Daoy (cell line): ENCODE measurements around the genes AMHR2 and HOXC5.

- RAMPAGE, long total RNA = no peak
Measured at GRCh38 chr12:53218393-53219279, 11.6 kb upstream of the ITGB7 start.

DNA sequence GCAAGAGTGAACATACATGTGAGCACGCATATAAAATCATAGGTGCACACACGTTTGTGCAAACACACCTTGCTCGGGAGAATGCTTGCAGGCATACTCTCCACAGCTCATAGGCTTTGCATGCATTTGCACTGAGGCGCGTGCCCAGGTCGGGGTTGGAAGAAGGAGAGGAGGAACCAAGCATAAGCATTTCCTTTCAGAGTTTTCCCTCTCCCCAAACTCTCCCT, 11.5 kb downstream of the RARG start:
- RAMPAGE, long total RNA = no peak

DNA sequence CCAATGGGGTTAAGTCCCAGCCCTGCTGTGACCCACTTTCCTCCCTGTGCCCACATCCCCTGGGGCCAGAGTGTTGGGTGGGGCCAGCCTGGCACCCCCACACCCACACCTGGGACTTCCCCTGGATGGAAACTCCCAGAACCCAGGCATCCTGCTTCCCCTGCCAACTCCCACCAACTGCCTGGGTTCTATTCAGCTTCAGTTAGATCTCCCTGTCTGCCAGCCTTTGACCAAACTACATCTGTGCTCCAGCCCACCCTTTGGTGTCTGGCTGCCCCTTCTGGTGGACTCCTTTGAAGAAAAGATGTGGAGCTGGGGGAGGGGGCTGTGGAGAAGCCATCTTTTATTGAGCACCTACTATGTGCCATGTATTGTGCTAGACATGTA, 4.6 kb upstream of the RARG start:
- RAMPAGE, long total RNA = no peak

DNA sequence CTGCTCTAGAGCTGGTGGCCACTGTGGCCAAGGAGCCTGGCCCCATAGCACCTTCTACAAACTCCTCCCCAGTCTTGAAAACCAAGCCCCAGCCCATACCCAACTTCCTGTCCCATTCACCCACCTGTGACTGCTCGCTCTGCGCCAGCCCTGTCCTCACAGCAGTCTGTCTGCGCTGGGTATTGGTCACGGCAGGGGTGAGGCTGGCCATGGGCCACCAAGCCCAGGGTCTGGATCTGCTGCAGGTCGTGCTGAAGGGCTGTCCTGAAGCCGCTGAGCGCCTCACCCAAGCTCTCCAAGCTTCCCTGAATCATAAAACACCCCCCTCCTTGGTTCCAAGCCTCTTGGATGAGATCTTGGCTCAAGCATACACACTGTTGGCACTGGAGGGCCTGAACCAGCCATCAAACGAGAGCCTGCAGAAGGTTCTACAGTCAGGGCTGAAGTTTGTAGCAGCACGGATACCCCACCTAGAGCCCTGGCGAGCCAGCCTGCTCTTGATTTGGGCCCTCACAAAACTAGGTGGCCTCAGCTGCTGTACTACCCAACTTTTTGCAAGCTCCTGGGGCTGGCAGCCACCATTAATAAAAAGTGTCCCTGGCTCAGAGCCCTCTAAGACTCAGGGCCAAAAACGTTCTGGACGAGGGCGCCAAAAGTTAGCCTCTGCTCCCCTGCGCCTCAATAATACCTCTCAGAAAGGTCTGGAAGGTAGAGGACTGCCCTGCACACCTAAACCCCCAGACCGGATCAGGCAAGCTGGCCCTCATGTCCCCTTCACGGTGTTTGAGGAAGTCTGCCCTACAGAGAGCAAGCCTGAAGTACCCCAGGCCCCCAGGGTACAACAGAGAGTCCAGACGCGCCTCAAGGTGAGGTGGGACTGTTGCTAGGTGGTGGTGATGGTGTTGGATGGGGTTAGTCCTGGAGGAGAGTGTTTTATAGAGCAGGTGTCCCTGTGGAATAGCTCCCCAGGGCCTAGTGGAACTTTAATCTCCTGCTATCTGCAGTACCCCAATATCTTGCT, 9.0 kb upstream of the PFDN5 start:
- RAMPAGE, long total RNA = no peak

GRCh38 chr12:53423525-53424132, at the start of gene AMHR2:
Gene AMHR2 (plus strand): TSS chr12:53423855.
- RAMPAGE, long total RNA = no peak

- RAMPAGE, long total RNA = no peak
Measured at GRCh38 chr12:53476078-53477415, 22.7 kb downstream of the MAP3K12 start.

GRCh38 chr12:53505147-53505749, 2.0 kb downstream of the NPFF start:
- RAMPAGE, long total RNA = no peak

DNA sequence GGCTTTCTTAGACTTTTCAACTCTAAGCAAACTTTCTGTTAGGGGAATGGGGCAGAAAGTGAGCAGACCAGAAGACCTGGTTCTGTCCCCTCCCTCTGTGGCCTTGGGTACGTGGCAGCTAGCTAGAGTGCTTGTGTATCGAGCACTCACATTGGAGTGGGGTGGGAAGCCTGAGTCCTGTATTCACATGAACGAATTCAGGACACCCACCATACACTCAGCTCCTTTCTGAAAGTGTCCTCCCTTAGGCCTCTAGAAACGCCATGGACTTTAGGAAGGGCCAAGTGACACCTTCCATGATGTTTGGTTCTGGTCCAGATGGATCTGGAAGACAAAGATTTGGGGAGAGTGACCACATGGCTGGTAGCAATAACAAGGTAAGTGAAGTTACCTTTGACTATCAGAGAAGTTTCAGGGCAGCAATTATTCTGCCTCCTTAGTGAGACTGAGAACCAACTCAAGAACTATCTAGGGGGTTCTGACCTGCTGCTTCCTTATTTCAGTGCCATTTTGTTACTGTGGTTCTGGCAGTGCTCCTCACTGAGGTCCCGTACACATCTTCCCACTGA, 6.9 kb upstream of the NPFF start:
- RAMPAGE, long total RNA = no peak

DNA sequence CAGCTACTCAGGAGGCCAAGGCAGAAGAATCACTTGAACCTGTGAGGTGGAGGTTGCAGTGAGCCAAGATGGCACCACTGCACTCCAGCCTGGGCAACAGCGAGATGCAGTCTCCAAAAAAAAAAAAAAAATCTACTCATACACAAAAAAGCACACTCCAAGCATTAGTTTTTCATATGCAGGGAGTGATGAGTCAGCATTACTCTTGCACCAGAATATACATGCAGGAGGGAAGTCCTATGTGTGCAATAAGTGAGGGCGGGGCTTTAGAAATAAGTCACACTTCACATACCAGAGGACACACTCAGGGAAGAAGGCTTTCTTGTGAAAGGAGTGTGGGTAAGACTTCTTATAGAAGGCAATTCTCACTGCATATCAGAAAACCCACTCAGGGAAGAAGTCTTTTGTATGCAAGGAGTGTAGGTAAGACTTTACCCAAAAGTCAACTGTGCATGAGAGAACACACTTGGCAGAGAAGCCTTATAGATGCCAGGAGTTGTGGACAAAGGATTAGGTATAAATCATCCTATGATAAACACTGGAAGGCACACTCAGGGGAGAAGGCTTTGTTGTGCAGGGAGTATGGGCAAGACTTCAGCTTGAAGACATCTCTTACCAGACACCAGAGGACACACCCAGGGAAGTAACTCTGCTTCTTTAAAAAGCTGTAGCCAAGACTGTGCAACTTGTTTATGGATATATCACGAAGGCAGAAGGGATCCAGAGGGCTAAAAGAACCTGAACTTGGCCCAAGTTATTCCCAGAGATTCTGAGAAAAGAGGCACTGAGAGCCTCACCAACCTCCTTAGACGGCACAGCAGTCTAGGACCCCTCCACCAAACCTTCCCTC, 50.5 kb downstream of the ATF7 start:
- RAMPAGE, long total RNA = no peak

- RAMPAGE, long total RNA = no peak
Measured at GRCh38 chr12:53755576-53755912, 28.3 kb upstream of the CALCOCO1 start.

- RAMPAGE, long total RNA = no peak
Measured at GRCh38 chr12:53963908-53964288, 9.0 kb upstream of the HOXC11 start.

- RAMPAGE, long total RNA = no peak
Measured at GRCh38 chr12:53972109-53972692, 725 bp upstream of the HOXC11 start.

GRCh38 chr12:53975498-53976065, 2.7 kb downstream of the HOXC11 start:
- RAMPAGE, long total RNA = no peak

DNA sequence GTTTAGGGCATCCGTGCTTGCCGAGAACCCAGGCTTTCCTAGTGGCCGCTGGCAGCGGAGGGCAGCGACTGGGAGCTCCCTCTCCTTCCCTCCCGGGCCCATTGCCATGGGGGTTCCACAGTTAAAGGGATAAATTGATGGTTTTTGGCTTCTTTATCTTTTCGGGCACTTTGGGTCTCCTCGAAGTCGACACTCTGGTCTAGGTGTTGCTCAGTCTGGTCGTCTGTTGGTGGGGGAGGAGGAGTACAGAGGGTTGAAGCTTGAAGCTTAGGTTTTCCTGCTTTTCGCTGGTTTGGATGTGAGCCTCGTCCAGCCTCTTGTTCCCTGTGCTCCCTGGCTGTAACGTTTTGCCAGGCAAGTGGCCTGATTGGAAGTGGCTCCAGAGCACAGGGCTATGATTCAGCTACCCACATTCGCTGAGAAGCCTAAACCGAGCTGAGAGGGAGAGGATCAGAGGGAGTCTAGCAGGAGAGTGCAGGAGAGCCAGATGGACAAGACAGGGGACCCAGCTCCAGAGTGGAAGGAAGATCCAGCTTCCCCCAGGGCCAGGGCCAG, 6.0 kb downstream of the HOXC10 start:
- RAMPAGE, long total RNA = no peak

GRCh38 chr12:53996741-53997710, 2.9 kb upstream of the HOXC9 start:
- RAMPAGE, long total RNA = no peak

DNA sequence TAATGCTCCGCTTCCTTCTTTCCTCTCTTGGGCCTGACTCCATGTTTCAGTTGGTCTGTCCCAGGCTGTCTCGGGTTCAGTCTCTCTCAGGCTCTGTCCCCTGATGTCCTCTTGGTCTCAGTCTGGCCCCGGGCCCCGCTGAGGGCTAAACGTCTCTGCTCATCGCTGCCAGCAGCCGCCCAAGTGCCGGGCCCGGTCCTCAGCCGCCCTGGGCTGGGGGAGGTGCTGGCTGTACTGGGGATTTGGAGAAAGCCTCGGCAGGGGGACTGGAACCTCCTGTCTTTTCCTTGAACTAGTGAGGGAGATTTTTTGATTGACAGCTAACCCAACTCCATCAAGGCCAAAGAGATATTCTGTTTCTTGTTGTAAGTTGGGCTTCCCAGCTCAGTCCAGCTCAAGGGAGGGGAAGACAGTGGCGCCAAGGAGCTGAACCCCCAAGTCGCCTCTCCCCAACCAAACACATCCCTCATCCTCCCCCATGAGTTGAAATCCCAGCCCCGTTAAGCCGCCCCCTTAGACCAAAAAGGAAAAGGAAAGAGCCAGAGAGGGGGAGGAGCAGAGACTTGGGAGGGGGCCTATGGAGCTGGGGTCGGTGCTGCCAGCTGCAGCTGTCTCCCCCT, 2.1 kb upstream of the HOXC9 start:
- RAMPAGE, long total RNA = no peak

DNA sequence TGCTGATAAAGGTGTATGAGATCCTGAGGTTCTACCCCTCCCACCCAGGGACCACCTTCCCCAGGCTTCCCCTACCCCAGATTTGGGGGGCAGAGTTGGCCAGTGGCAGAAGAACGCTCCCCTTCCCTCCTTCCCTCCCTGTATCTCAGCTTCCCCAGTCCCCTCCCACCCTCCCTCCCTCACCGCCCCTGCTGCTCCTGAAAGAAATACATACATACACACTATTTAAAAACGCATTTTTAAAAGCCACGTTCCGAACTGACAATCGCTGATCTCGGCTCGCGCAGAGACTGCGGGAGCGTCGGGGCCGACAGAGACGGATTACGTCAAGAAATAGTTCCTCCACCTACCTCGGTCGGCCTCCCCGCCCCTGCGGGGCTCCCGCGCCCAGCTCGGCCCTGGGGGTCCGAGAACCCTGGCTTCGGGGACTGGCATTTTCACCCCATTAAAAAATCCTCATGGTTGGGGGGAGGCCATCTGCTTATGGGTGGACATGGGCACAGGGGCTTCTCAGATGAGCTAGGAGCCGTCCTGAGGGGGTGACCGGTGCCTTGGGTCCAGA, 521 bp upstream of the HOXC9 start:
- RAMPAGE, long total RNA = no peak

DNA sequence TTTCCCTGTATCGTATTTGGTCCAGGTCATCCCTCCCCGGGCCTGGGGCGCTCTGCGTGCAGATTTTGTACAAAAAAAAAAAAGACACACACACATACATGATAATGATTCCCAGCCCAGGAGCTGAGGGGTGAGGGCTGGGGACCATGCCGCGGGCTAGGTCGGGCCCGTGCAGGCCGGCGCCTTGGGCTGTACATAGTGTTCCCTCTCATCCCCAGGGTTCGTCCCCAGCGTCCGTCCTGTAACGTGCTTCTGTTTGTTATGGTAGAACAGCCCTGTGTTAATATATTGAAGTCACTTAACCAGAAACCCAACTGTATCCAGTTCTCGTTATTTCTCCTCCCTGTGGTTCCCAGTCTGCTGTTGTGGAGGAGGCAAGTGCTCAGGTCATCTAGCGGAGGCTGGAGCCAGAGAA, 3.1 kb downstream of the HOXC9 start:
- RAMPAGE, long total RNA = no peak

DNA sequence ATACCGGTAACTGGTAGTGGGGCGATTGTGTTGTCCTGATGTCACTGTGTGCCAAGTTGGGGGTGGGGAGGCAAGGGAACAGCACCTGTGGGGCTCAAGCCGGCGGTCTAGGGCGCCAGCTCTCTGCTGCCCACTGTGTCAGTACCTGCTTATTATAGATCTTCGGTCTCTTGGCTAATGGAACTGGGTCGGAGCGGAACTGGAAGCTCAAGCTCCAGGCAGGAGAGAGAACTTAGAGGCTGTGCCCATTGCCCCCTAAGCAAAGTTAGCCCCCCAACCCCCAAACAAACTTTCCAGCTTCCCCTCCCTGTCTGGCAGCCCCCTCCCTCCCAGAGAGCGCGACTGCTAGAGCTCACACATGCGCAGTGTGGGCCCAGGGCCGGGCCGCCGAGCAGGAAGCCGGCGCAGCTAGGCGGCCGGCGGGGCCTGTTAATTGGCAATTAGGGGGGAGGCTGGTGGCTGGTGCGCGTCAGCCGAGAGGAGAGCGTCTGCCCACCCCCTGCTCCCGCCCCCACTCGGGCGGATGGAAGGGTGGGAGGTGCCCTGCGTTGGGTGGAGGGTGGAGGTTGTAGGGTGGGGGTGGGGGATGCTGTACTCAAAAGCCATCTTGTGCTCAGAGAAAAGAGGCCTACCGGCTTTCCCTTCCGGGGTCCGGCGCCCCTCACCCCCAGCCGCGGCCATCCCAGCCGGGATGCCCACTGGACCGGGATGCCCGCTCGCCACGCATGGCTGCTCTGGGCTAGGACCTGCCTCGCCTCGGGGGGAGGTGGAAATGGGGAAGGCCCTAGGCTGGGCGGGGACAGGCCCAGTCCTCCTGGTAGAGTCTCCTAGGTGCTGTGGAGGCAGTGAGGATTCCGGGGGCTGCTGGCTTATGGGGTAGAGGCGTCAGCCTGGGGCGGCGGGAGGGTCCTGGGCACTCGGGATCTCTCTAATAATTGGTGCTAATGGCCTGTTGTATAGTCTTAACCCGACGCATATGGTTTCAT, 9.1 kb downstream of the HOXC8 start:
- RAMPAGE, long total RNA = no peak

- RAMPAGE, long total RNA = no peak
Measured at GRCh38 chr12:54032771-54033953, at the start of gene HOXC5. Gene HOXC5 (plus strand): TSS chr12:54033050.